ENCODE measurements around the gene MTNR1A.

DNA sequence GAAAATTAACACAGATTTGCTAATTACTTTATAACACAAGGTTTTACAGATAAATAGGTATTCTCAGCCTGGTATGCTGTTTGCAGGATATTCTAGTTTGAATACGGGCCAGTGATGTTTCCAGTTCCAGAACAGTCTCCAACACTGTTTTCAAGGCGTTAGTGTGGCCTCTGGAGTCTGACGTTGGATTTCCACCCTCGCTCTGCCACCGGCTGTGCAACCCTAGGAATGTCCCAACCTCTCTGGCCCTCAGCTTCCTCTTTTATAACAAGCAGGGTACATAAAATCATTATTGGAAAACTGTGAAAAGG lies 23.8 kb upstream of the CYP4V2 start:
- PRO-cap, 4 experiments, result no peak in any of the 4 experiments
- RAMPAGE, long total RNA, 2 experiments, result no peak in any of the 2 experiments
- RRBS, result no CpG with 5 or more reads among the region's 5 CpGs

GRCh38 chr4:186192132-186192849 lies 924 bp downstream of the CYP4V2 start:
- PRO-cap, 4 experiments, result peak in 4 of 4 experiments; most common plus-strand start chr4:186192567 (in 3); most common minus-strand start chr4:186192505 (in 4)
- RAMPAGE, long total RNA, 2 experiments, result no peak in any of the 2 experiments
- RRBS, result no CpG with 5 or more reads among the region's 20 CpGs

- PRO-cap, 4 experiments, result peak in 1 of 4 experiments; most common plus-strand start chr4:186204489 (in 1)
- RAMPAGE, long total RNA, 2 experiments, result no peak in any of the 2 experiments
- RRBS, result no CpG with 5 or more reads among the region's 58 CpGs
These were observed 13.0 kb downstream of the CYP4V2 start for GRCh38 chr4:186203971-186205121.

DNA sequence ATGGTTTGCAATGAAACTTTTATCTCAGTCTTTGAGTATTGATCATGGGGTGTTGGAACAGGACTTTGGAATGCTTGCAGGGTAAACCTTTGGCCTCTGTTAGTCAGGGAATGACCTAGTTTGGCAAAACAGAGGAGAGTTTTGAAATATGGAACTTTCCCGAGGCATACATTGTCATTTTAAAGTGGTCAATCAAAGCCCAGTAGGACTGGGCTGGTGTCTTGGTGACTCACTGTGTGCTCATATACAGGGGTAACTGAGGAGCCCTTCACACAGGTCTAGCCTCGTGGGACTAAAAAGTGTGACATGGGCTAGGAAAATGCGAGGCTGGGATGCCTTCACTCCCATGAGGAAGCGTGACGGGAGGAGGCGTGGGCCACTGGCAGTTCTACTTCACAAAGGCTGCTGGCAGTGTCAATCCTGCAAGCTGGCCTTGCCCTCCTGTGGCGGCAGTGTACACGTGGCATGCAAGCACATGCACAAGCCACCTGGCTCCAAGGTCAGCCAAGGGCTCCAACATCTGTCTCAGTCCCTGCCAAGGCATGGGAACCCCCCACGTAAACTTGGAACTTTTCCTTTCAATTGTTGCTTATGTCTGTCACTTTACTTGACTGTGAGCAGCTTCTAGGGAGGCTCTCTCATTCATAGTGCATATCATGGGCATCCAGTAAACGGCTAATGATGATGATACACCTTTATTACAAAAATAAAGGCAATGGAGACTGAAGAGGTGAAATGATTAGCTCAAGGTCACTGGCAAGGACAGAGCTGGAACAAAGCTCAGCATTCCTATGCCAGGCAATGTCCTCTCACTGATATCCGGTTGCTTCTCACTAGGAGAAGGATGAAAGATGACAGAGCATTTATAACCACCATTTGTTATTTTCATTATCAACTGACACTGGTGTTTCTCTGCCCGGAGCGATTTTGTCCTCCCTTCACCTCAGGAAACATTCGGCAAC lies 5.1 kb upstream of the F11 start:
- PRO-cap, 4 experiments, result no peak in any of the 4 experiments
- RAMPAGE, long total RNA, 2 experiments, result no peak in any of the 2 experiments
- RRBS, result 72% methylated on average over 1 of the region's 14 CpGs

DNA sequence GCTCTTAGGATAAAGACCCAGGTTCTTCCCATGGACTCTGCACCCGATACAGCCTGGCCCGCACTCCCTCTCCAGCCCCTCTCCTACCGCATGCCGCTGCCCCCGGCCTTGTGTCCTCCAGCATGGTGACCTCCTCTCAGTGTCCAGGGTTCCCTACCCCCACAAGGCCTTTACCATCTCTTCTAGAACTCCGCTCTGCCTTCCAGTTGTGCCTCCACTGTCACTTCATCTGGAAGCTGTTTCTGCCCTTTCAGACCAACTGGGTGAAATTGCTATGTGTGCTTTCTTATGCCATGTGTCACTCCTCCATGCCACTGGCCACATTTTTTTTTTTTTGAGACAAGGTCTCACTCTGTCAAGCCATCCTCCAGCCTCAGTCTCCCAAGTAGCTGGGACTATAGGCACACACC lies 84.6 kb downstream of the F11 start:
- PRO-cap, 4 experiments, result peak in 2 of 4 experiments; most common minus-strand start position 172 of the sequence (in 2)
- RAMPAGE, long total RNA, 2 experiments, result no peak in any of the 2 experiments
- RRBS, result no CpG with 5 or more reads among the region's 6 CpGs

DNA sequence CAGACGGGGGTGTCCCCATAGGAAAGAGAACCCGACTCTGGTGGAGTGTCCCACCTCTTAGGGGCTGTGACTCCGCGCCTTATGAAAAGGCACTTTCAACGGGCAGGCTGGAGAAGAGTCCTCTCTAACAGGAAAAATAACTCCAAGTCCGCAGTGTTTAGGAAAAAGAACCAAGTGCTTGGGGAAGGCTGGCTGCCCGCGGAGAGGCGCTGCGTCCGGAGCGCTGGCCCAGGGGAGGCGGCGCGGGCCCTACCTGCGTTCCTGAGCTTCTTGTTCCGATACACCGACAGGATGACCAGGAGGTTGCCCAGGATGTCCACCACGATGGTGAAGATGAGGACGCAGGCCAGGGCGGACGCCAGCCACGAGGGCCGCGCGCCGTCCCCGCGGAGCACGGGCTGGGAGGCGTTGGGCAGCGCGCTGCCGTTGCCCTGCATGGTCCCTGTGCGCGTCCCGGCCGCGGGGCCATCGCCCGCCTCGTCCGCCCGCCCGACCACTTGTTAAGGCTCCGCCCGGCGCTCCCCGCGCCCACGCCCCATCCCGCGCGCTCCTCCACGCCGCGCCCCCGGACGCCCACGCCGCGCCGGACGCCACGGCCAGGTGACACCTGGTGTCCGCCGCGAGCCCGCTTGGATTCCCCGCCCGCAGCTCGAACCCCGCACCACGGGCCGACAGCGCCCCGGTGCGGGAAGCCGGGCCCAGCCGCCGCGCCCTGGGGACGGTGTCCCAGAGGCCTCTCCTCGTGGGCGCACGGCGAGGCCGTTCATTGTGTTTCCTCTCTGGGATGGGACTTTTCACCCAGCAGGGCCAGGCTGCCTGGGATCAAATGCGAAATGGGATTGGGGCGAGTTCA lies at the start of gene MTNR1A:
Gene MTNR1A (minus strand): TSS at position 639 of the 853 bp plus-strand sequence.
- PRO-cap, 4 experiments, result no peak in any of the 4 experiments
- RAMPAGE, long total RNA, 2 experiments, result no peak in any of the 2 experiments
- RRBS, result 3% methylated on average over 33 of the region's 90 CpGs

GRCh38 chr4:186593129-186593342 lies 37.7 kb upstream of the MTNR1A start:
- PRO-cap, 4 experiments, result no peak in any of the 4 experiments
- RAMPAGE, long total RNA, 2 experiments, result no peak in any of the 2 experiments
- RRBS, result no CpG with 5 or more reads among the region's 5 CpGs

DNA sequence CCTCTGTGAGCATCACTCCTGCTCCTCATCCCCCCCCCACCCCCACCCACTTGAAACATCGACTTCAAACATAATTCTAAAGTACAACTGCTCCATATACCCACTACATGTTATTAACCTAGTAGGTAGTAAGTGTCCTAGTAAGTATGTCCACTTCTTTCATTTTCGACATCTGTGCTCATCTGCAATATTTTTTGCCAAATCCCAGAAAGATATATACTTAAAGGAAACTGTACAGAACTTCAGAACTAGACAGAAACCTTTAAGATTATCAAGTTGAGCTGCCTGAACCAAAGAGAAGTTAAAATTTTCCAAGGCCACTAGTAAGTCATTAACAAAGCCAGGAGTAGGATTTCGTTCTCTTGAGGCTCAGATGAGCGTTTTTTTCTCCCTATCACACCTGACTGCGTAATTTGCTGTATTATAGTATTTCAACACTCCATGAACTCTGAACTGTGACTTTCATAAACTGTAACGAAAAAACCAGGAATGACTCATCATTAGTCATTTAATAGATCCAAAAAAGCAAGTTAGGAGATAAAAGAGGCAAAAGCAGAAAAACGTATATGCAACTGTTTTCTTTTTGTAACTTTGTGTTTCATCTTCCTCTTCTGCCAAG lies 79.8 kb downstream of the FAT1 start:
- PRO-cap, 4 experiments, result no peak in any of the 4 experiments
- RAMPAGE, long total RNA, 2 experiments, result no peak in any of the 2 experiments
- RRBS, result no CpG with 5 or more reads among the region's 7 CpGs

DNA sequence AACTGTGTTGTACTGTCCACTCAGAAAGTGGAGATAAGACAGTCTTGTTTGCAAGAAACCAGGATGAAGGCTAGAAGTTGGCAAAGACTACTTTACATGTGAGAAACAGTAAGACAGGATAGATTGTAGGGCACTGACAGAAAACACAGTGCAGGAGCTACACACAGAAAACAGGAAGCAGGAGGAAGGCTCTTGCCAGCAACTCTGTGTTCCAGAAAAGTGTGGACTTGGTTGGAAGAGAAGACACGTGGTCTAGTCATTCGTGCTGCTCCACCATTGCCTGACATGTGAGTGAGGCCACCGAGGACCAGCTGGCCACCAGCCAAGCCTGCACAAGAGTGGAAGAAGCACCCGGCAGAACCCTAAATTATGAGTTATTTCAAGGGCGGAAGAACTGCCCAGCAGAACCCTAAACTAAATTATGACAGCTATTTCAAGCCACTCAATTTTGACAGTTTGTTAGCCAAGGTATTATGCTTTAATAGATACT lies 78.7 kb downstream of the FAT1 start:
- PRO-cap, 4 experiments, result no peak in any of the 4 experiments
- RAMPAGE, long total RNA, 2 experiments, result no peak in any of the 2 experiments
- RRBS, result no CpG with 5 or more reads among the region's 5 CpGs

- PRO-cap, 4 experiments, result no peak in any of the 4 experiments
- RAMPAGE, long total RNA, 2 experiments, result no peak in any of the 2 experiments
- RRBS, result no CpG with 5 or more reads among the region's 14 CpGs
These were observed 14.9 kb downstream of the FAT1 start for GRCh38 chr4:186708595-186709275.

DNA sequence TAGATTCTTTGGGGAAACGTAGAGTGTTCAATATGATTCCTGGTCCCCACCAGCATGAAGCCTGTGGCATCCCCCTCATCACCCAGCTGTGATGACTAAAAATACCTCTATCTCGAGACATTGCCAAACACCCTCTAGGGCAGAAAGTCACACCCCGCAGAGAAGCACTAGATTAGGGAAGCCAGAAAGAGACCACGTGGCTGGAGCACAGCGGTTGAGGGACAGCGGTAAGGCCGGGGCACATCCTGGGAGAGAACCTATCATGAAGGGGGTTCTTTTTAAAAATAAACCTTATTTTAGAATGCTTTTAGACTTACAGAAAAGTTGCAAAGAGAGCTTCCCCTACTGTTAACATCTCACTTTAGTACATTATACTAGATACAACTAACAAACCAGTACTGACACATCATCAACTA lies 10.9 kb downstream of the FAT1 start:
- PRO-cap, 4 experiments, result no peak in any of the 4 experiments
- RAMPAGE, long total RNA, 2 experiments, result no peak in any of the 2 experiments
- RRBS, result no CpG with 5 or more reads among the region's 7 CpGs

- PRO-cap, 4 experiments, result peak in 2 of 4 experiments; most common plus-strand start chr4:186725907 (in 1); most common minus-strand start chr4:186725881 (in 1)
- RAMPAGE, long total RNA, 2 experiments, result no peak in any of the 2 experiments
- RRBS, result 2% methylated on average over 13 of the region's 43 CpGs
These were observed 2.3 kb upstream of the FAT1 start for GRCh38 chr4:186725789-186726435.

- PRO-cap, 4 experiments, result peak in 2 of 4 experiments; most common minus-strand start chr4:186841203 (in 2)
- RAMPAGE, long total RNA, 2 experiments, result no peak in any of the 2 experiments
- RRBS, result 30% methylated on average over 5 of the region's 19 CpGs
These were observed 117.3 kb upstream of the FAT1 start for GRCh38 chr4:186840940-186841405.

DNA sequence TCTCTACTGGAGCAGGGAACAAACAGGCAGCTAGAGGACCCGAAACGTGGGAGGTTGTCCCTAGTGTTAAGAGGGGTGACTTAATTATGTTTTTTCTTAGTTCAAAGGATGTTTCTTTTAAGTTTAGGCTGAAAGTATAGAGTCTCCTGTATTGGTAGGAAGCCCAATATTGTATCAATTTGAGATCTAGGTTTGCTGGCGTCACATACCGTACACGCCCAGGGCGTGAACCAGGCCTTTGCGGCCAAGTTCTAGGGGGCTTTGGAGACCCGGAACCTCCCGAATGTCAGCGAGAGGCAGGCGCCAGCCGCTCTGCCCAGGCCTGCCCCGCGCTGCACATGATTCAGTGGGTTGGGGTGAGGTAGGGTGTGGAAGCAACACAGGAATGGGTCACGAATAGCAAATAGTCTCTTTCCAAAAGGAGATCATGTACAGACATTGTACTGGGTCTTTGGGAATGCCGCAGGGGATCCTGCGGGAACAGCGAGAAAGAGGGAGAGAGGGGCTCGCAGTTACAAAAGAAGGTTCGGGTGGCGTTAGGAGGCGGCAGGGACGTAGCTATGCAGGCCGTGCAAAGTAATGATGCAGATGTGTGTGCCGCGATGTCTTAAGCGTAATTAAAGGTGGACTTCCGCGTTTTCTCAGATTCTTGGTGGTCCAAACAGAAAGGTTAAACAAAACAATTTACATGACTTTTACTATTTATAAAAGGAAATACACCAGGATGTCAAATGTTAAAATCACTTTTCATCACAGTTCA lies 195.8 kb upstream of the FAT1 start:
- PRO-cap, 4 experiments, result no peak in any of the 4 experiments
- RAMPAGE, long total RNA, 2 experiments, result no peak in any of the 2 experiments
- RRBS, result no CpG with 5 or more reads among the region's 29 CpGs

GRCh38 chr4:187672573-187672860 lies 323.1 kb upstream of the ZFP42 start:
- PRO-cap, 4 experiments, result no peak in any of the 4 experiments
- RAMPAGE, long total RNA, 2 experiments, result no peak in any of the 2 experiments
- RRBS, result no CpG with 5 or more reads among the region's 11 CpGs

- PRO-cap, 4 experiments, result no peak in any of the 4 experiments
- RAMPAGE, long total RNA, 2 experiments, result no peak in any of the 2 experiments
- RRBS, result no CpG with 5 or more reads among the region's 1 CpG
These were observed 201.5 kb upstream of the FRG1 start for GRCh38 chr4:189739169-189739533.

- PRO-cap, 4 experiments, result no peak in any of the 4 experiments
- RAMPAGE, long total RNA, 2 experiments, result no peak in any of the 2 experiments
- RRBS, result no CpG with 5 or more reads among the region's 10 CpGs
These were observed 153.3 kb upstream of the FRG1 start for GRCh38 chr4:189787289-189787805.

GRCh38 chr4:189942443-189942723 lies 1.7 kb downstream of the FRG1 start:
- PRO-cap, 4 experiments, result no peak in any of the 4 experiments
- RAMPAGE, long total RNA, 2 experiments, result no peak in any of the 2 experiments
- RRBS, result no CpG with 5 or more reads among the region's 1 CpG

DNA sequence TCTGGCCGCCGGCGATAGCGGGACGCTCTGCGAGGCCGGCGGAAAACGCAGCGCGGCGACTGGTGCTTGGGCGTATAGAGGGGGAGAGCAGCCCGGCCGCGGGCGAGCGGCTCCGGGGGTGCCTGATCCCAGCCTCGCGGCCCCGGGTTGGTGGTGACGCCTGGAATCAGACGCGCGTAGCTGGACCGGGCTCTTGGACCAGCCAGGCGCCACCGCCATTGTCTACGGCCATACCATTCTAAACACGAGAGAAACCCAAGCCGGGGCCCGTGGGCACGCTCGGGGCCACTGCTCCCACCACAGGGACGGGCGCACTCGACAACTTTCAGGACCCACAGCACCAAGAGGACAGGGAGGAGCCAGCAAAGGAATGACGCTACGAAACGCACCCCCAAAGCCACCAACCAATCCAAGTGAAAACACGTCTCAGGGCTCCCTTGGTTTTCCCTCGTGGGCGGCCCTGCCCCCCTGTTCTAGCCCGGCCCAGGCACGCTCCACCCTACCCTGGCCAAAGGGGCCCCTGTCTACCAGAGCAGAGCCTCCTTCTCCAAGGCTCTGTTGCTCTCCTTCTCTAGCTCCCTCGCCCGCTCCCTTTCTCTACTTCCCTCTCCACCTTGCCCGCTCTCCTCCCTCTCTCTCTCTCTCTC lies 7.8 kb downstream of the FRG2 start:
- PRO-cap, 4 experiments, result peak in 1 of 4 experiments; most common plus-strand start position 502 of the sequence (in 1); most common minus-strand start position 342 of the sequence (in 1)
- RAMPAGE, long total RNA, 2 experiments, result no peak in any of the 2 experiments
- RRBS, result 25% methylated on average over 18 of the region's 49 CpGs

DNA sequence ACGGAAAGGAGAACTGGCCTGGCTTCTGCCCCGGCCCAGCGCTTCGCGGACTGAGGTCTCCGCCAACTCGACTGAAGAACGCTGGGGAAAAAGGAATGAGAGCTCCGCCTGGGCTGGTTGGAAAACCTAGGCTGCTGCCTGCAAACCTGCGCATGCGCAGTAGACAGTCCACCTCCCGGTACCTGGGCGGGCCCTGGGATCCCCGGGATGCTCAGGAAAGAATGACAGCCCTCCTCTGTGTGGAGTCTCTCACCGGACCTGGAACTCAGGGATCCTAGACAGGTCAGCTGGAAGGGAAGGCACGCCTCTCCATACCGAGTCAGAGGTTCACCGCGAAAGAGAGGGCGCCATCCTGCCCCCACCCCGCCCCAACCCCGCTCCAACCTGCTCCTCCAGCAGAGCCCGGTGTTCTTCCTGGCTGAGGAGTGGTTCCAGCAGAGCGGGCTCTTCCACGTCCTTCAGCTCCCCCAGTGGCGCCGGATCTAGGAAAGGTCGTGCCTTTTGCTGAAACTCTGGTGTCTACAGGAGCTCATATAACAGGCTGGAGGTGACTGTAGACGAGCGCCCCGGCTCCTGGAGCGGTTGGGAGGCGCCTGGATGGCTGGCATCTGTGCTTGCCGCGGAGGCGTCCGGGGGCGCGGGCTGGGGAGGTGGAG lies 5.9 kb downstream of the FRG2 start:
- PRO-cap, 4 experiments, result peak in 1 of 4 experiments; most common plus-strand start position 408 of the sequence (in 1); most common minus-strand start position 52 of the sequence (in 1)
- RAMPAGE, long total RNA, 2 experiments, result no peak in any of the 2 experiments
- RRBS, result 2% methylated on average over 3 of the region's 39 CpGs

Data from uterus (tissue), 7 donors.